HCT116 (cell line): ENCODE measurements around a stretch of chr17.

DNA sequence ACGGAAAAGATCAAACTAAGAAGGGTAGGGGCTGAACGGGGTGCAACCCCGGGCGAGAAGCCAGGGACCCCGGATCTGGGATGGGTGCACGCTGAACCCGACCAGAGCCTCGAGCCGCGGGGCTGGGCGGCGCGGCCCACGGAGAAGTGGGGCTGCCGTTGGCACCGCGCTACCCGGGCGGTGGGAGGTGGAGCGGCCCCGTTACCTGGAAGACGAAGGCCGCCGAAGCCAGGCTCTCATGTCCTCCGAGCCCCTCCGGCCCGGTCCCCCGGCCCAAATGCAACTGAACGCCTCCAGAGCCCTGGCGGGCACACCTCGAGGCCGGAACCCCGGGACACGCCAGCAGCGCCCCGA is 1.7 kb downstream of the AXIN2 start:
- RRBS = 2% methylated on average over 18 of the region's 36 CpGs

DNA sequence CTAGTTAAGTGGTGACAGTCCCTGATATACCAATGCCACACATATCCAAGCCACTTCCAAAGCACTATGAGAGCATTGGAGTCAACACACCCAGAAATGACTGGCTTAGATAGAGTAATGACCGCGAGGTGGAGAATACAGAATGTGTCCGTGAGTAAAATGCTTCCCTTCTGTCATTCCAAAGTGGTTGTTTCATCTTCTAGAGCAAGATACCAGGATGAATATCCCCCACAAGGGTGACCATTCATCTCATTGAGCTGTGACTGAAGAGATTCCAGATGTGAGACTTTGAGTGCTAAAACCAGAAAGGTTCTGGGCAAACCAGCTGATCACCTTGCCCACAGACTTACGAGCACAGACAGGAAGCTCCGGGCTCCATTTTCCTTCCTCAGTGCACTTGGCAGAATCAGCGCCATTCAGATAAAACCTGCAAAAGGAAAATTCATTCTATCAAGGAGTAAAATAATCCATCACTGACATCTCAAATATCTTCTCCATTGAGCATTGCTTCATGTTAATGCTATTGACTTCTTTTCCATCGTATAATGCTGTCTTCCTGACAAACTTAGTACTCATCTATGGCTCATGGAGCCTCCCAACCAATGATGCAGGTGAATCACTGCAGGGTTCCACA is 5.8 kb downstream of the APOH start:
- RRBS = no CpG with 5 or more reads among the region's 7 CpGs

GRCh38 chr17:66399047-66399294 is 96.6 kb downstream of the PRKCA start:
- RRBS = no CpG with 5 or more reads among the region's 7 CpGs

GRCh38 chr17:66747706-66748261 is 87.1 kb upstream of the CACNG5 start:
- RRBS = no CpG with 5 or more reads among the region's 12 CpGs

- RRBS = 91% methylated on average over 8 of the region's 34 CpGs
Measured at GRCh38 chr17:66965958-66966719, 1.6 kb downstream of the CACNG4 start.

- RRBS = no CpG with 5 or more reads among the region's 6 CpGs
Measured at GRCh38 chr17:67044923-67045461, 638 bp downstream of the CACNG1 start.

DNA sequence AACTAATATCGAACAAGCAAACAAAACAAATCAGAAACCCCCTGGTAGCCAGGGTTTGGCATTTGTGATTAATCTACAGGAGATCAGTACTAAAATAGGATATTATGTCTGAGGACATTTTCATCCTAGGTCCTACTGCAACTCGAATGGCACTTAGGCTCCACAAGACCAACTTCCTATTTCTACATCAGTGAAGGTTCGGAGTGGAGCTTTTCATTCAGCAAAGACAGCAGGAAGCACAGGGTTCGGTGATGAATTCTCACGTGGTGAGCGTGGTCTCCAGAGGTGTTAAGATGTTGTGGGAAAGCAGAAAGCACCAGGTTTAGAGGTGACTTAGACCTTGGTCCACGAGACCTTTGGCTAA is 13.8 kb upstream of the HELZ start:
- RRBS = no CpG with 5 or more reads among the region's 7 CpGs

GRCh38 chr17:67348648-67349261 is 17.6 kb downstream of the PSMD12 start:
- RRBS = no CpG with 5 or more reads among the region's 10 CpGs

GRCh38 chr17:67359327-67360285 is 6.8 kb downstream of the PSMD12 start:
- RRBS = no CpG with 5 or more reads among the region's 9 CpGs

- RRBS = no CpG with 5 or more reads among the region's 6 CpGs
Measured at GRCh38 chr17:67400140-67400668, 23.1 kb downstream of the PITPNC1 start.

- RRBS = no CpG with 5 or more reads among the region's 9 CpGs
Measured at GRCh38 chr17:67422774-67423349, 45.8 kb downstream of the PITPNC1 start.

DNA sequence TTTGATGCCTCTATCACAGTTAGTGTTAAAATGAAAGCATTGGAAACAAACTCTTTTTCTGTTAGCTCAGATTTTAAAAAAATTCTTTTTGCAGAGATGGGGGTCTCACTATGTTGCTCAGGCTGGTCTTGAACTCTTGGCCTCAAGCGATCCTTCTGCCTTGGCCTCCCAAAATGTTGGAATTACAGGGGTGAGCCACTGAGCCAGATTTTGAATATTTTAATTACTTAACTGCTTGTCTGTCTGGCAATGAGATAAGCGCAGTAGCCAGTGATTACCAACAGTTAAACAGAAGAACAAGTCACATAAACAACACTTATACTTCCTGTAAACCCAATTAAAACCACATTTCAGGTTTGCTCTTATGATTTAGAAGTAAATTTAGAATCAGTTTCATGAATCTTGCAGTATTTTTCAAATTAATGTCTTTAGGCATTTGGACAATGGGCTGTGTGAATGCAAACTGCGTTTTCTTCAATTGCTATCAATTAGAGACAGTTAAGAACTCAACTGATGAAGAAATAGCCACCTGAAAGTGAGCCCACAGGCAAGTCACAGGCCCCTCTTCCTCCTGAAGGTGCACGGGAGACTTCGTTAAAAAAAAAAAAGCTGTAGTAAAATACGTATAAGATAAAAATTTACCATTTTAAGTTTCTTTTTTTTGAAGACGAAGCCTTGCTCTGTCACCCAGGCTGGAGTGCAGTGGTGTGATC is 72.9 kb downstream of the PITPNC1 start:
- RRBS = no CpG with 5 or more reads among the region's 7 CpGs

GRCh38 chr17:67474901-67476000 is 98.2 kb downstream of the PITPNC1 start:
- RRBS = no CpG with 5 or more reads among the region's 28 CpGs

- RRBS = 0% methylated on average over 2 of the region's 28 CpGs
Measured at GRCh38 chr17:67528605-67529585, 151.8 kb downstream of the PITPNC1 start.

- RRBS = no CpG with 5 or more reads among the region's 17 CpGs
Measured at GRCh38 chr17:67575175-67575835, 142.4 kb upstream of the NOL11 start.

DNA sequence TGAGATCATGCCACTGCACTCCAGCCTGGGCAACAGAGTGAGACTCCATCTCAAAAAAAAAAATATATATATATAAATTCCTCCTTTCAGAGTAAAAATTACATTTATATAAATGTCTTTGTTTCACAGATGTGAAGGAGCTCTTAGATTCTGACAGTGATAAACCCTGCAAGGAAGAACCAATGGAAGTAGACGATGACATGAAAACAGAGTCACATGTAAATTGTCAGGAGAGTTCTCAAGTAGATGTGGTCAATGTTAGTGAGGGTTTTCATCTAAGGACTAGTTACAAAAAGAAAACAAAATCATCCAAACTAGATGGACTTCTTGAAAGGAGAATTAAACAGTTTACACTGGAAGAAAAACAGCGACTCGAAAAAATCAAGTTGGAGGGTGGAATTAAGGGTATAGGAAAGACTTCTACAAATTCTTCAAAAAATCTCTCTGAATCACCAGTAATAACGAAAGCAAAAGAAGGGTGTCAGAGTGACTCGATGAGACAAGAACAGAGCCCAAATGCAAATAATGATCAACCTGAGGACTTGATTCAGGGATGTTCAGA is 85.4 kb downstream of the C17orf58 start:
- RRBS = no CpG with 5 or more reads among the region's 5 CpGs

- RRBS = no CpG with 5 or more reads among the region's 7 CpGs
Measured at GRCh38 chr17:67945344-67946299, 50.6 kb downstream of the C17orf58 start.

- RRBS = no CpG with 5 or more reads among the region's 3 CpGs
Measured at GRCh38 chr17:68029442-68029878, 6.1 kb upstream of the KPNA2 start.

DNA sequence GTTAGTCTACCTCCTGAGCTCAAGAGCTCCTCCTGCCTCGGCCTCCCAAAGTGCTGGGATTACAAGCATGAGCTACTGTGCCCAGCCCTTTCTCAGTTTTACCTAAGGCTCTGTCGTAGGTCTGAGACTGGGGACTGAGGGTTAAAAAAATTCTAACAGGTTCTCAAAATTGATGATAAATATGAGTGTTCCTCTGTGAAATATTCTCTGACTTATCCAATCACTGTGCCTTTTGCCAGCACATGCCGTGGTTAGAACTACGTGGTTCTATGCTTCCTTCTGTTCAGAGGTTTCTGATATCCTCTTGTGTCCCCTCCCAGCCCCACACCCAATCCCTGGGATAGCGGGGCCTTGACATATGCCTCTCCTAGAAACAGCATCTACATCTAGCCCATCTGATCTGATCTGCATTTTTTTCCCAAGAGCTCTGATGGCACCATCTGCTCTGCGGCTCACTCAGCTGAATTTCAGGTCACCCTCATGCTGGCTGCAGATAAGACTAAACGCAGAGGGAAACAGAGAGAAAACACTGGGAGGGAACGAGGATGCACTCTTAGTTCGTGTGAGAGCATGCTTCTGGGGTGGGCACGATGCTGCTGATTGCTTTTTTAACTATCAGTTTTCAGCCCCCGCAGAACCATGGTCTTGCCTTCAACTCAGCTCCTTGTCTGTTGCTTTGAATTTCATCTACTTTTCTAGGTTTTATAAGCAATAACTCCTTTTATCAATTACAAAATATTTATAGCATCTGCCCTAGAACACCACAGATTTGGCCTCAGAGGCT is 10.7 kb downstream of the WIPI1 start:
- RRBS = no CpG with 5 or more reads among the region's 11 CpGs

DNA sequence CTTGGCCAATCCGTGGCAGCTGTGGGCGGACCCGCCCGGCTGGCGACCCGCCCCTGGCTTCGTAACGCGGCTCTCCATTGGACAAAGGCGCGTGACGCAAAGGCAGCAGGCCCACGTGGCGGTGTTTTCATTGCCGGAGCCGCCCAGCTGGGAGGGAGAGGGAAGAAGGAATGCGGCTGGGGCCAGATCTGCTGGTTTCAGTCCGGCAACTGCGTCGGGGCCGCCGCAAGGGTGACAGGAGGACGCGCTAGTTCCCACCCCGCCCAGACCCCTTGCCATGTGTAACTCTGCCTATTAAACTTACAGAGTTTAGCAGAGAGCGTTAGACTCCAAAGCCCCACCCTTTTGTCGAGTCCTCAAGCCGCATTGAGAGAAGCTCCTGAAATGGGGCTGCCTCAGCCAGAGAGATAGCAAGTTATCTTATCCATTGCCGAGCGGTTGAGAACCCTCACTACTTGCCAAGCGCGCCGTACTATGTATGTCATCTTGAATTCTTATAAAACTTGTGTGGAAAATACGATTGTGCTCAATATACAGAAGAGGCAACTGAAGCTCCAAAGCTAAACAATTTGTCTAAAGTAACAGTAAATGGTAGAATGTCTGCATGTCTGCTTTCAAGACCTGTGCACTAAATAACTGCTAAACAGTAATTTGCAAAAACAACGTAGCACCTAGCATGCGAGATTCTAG is 584 bp upstream of the WIPI1 start:
- RRBS = 1% methylated on average over 15 of the region's 36 CpGs